HGPS cell (cell line): ENCODE data around the gene CDT1.

- RRBS: 41% methylated on average over 3 of the region's 39 CpGs
These were observed 15.3 kb downstream of the PIEZO1 start for GRCh38 chr16:88769380-88770391.

DNA sequence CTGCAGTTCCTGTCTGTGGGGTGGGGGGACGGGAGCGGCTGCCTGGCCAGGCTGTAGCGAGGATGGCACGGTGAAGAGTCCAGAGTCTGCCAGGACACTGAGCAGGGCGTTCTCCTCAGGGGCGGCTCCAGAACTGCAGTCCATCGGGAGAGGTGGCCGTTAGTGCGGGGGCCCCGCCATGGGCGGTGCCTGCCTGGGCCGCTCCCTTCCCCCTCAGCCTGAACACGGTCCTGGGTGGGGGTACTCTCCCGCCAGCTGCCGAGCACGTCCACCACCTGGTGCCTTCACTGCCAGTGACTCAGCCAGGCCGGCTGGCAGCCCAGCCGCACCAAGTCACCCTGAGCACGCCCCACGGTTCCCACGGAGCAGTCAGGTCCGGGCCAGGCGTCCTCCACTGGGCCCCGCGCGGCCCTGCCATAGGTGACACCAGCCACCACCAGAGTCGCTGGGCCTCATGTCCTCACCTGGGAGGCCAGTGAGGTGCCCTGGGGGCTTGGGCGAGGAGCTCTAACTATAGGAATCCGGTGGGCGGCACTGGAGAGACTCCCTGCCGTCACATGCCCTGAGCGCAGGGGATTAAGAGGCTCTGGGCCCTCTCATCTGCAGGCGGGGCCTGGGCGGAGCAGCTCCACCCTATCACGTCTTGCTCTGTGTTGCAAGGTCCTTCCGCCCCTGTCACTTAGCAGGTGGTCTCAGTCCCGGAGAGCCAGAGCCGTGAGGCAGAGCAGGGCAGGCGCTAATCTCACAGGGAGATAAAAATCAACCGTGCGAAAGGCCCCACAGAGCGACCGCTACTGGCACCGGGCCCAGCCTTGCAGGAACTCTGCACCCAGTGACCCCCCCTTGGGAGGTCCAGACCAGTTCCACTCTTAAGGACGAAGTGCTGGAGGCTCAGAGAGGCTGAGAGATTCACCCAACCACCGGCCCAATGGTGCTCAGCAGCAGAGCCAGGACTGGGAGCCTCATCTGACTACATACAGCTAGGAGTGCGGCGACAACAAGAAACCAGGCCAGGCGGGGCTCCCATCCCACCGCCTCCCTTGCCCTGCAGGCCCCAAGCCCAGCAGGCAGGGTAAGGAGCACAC, 14.3 kb downstream of the PIEZO1 start:
- RRBS: 44% methylated on average over 12 of the region's 50 CpGs

- RRBS: no CpG with 5 or more reads among the region's 10 CpGs
These were observed 4.7 kb upstream of the PIEZO1 start for GRCh38 chr16:88789630-88790142.

DNA sequence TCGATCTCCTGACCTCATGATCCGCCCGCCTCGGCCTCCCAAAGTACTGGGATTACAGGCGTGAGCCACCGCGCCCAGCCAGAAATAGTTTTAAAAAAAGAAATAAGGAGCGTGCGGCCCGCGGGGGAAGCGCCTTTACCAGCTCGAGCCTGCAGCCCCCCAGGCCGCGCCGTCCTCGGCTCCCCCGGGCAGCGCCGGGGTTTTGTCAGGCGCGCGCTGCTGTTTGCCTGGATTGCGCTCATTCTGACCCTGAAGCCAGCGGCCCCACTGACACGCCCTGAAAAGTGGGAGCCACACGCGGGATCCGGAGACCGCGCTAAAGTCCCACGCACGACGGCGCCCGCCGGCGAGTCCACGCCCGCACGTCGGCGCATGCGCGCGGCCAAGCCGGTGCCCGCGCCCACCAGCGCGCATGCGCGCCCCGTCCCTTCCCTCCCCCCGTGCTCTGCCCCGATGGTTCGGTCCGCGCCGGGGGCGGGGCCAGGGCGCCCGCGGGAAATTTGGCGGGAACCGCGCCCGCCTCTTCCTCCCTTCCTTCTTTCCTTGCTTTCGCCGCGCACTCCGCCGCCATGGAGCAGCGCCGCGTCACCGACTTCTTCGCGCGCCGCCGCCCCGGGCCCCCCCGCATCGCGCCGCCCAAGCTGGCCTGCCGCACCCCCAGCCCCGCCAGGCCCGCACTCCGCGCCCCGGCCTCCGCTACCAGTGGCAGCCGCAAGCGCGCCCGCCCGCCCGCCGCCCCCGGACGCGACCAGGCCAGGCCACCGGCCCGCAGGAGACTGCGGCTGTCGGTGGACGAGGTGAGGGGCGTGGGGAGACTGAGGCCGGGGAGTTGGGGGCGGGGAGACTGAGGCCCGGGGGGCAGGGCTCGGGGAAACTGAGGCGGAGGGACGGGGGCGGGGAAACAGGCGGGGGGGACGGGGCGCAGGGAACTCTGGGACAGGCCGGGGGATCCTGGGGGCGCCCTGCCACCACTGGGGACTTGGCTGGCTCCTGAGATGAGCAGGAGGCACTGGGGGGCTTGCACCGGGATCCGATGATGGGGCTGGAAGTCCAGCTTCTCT, at the start of gene CDT1:
Gene CDT1 (plus strand): TSS at position 527 of the 1,061 bp plus-strand sequence.
- RRBS: 2% methylated on average over 74 of the region's 124 CpGs

DNA sequence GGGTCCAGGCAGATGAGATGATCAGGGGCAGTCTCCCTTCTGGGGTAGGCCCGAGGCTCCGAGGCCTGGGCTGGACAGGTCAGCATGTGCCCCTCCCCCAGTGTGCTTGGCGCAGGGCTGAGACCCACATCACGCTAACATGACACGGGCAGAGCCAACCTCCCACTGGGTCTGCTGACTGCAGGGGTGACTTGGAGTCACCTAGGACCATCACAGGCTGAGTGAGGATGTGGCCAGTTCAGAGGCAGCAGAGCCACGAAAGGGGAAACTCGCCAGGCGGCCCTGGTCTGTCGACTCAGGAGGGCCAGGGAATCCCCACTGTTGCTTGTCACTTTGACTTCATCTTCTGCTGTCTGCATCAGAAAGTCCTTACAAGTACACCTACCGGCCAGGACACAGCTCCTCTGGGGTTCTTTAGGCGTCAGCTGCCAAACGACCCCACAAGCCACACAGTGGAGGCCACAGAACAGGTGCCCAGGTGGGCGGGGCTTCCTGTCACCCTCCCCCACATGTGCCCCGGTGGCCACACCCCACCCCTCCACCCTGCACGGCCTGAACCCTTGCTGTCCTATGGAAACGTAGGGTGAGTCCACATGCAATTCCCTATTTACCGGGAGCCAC, 2.2 kb downstream of the GALNS start:
- RRBS: 64% methylated on average over 4 of the region's 17 CpGs

DNA sequence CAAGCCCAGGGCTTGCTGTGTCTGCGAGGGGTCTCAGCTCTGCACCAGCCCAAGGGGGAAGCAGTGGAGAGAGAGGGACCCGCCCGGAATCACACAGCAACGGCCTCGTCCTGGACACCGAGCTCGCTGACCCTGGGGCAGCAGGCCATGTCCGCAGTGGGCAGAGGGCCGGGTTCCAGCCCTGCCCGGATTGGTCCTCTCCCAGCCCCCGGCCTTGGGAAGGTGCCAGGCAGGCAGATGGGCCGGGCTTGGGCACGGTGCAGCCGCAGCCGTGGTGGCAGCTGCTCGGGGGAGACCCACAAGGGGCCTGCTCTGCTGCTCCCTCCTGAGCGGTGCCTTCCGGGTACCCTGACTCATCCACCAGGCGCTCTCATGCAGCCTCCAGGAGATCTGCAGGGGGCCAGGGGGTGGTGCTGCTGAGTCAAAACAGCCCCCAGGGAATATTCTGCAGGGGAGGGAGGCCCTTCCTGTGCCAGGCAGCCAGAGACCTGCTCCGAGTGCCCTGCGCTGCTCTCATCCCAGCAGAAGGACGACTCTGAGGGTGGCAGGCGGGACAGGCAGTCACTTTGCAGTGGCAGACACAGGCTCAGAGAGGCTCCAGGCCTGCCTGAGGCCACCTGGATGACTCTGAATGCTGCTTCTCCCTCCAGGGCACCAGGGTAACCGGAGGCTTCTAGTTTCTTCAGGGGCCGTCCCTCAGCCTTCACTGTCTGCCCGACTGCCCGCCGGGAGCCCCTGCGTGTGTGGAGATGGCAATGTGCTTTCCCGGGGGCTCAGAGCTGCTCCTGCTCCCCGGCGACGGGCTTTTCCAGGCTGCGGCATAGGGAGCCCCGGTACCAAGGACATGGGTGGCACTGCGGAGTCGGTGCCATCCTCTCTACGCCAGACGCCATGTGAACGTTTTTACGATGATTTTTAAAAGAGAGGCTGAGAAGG, 51.7 kb downstream of the CBFA2T3 start:
- RRBS: 36% methylated on average over 24 of the region's 41 CpGs

DNA sequence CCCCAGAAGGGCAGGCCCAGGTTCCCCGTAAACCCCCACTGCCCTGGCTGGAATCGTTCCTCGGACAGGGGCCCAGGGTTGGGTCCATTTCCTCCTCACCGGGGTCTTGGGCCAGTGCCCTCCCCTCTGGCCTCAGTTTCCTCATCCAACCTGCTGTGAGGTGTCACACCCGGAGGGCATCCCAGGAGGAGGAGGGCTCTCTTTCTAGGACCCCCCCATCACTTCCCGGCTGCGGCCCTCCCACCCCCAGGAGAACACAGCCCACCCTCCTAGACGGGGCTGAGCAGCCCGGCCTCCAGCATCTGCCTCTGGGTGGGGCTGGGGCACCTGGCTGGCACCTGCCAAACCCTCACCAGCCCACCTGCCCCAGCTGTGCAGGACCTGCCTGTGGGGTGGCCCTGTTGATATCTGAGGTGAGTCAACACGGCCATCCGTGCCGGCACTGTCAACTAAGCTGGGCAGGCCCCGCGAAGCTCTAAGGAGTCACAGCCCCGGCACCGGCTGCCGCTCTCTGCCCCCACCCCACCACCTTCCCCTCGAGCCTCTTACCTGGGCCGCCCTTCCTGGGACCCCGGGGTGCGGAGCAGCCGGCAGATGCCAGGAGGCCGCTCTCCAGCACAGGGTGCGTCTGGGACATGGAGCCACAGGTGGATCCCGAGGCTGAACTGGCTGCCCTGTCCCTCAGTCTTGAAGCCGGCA, 750 bp downstream of the CBFA2T3 start:
- RRBS: 73% methylated on average over 16 of the region's 26 CpGs

- RRBS: no CpG with 5 or more reads among the region's 25 CpGs
These were observed 1.8 kb downstream of the ACSF3 start for GRCh38 chr16:89095248-89096030.

DNA sequence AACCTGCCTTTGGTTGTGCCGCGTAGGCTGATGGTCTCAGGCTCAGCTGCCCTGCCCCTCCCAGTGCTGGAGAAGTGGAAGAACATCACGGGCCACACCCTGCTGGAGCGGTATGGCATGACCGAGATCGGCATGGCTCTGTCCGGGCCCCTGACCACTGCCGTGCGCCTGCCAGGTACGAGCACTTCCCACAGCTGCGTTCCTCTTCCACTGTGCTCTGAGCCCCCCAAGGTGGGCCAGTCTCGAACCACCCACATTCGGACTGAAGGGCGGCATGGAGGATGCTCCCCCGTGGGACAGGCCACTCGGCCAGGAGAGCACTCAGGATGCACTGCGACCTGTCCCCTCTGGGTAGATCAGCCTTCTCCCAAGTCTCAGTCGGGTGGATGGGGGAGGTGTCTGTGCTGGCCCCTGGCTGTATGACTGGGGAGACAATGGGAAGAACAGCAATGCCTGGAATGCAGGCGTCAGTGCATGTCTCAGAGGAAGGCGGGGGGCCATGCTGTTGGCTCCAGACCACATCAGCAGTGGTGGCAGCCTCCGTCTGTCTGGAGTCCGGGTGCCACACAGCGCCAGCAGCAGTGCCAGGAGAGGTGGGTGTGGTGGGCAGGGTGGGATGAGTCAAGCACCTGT, 20.8 kb downstream of the ACSF3 start:
- RRBS: 83% methylated on average over 2 of the region's 23 CpGs

DNA sequence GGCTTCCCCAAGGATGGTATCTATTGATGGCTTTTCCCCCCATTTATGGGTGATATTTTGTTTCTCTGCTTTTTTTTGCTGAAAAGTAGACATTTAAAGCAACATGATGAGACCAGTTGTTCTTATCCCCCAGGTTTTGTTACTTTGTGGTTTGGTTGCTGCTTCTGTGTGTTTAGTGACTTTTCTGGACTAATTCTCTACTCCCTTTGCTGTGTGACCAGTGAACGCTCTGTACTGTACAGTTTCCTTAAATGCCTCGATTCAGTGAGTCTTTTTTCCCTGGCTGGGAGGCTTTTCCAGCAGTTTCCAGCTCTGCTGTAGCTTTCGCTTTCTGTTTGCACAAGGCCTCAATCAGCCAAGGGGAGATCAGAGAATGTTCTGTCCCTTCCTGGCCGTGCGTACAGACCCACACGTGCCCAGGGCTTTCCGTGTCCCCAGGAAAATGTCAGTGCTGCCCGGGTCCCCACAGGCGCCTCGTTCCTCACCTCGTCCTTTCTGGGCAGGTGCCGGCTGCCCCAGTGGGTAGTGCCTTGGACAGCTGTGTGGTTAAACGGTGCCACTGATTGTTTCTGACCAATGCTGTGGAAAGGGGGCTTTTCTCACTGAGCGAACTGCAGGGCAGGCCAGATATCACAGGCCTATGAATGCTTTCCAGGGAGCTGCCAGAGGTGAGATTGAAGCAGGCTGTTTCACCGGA, 44.1 kb downstream of the ZNF778 start:
- RRBS: 87% methylated on average over 6 of the region's 15 CpGs

GRCh38 chr16:89292197-89293075, 74.9 kb downstream of the ZNF778 start:
- RRBS: no CpG with 5 or more reads among the region's 29 CpGs

- RRBS: no CpG with 5 or more reads among the region's 17 CpGs
These were observed 99.4 kb downstream of the ZNF778 start for GRCh38 chr16:89316792-89317447.

DNA sequence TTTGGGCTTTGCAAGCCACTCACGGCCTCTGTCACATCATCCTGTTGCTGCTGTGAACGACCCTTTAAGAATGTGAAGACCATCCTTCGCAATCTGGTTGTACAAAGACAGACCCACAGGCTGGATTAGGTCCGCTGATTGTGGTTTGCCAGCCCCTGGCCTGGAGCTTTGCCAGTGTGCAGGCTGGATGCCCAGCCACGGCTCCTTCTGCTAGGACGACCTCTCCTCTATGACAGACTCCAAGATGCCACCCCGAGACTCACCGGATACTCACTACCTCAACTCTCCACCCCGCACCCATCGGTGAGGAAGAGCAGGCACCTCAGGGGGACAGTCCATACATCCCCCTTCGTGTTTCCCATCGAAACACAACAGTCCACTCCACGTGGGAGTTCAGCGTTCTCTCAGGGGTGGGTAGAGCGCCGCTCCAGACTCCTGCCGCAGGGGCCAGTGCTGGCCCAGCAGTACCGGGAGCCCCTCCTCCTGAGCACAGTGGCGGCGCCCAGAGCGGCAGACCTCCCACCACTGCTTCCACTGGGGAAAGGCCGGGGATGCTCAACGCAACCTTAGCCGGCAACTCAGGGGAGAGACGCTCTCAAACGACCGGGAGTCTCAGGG, 123.4 kb downstream of the ANKRD11 start:
- RRBS: 83% methylated on average over 3 of the region's 27 CpGs

- RRBS: no CpG with 5 or more reads among the region's 14 CpGs
These were observed 117.6 kb downstream of the ANKRD11 start for GRCh38 chr16:89372717-89373198.

- RRBS: no CpG with 5 or more reads among the region's 24 CpGs
These were observed 111.6 kb downstream of the ANKRD11 start for GRCh38 chr16:89378592-89379397.

DNA sequence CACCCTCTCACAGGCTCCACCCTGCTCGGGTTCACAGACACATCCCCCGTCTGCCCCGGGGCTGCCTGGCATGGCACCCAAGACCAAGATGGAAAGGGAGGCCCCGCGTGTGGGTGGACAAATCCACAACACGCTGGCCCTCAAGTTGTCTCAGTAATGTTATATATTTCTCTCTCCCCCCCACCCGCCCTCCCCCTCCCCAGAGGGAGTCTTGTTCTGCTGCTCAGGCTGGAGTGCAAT, 89.5 kb downstream of the ANKRD11 start:
- RRBS: no CpG with 5 or more reads among the region's 7 CpGs

DNA sequence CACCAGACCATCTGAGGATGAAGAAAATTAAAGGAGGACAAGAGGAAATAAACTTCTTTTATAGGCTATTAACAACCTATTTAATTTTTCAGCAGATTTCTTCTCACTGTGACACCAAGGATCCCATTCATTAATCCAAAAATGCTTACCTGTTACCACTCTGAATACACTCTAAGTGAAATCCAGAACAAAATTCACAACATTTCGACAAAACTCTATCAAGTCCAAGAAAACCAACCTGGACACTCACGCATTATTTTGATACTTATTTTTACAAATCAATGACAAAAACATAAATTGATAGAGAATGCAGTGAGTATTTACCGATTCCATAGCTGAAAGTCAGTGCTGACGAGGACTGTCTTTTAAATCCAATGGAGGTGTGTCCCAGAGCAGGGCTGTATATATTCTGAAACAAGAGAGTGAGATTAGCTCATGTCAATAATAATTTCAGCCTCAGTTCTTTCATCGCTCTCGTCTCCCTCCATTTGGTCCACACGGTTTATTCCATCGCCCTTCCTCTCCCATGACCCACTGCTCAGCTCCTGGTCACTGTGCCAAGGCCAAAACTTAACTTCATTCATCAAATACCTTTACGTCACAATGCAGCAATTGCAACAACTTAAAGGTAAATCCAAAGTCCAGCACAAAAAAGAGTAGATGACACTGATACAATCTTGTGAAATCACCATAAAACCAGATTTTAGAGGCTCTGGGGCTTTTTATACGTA, 72.2 kb downstream of the ANKRD11 start:
- RRBS: no CpG with 5 or more reads among the region's 10 CpGs

- RRBS: no CpG with 5 or more reads among the region's 33 CpGs
These were observed 59.4 kb downstream of the ANKRD11 start for GRCh38 chr16:89430463-89431858.

DNA sequence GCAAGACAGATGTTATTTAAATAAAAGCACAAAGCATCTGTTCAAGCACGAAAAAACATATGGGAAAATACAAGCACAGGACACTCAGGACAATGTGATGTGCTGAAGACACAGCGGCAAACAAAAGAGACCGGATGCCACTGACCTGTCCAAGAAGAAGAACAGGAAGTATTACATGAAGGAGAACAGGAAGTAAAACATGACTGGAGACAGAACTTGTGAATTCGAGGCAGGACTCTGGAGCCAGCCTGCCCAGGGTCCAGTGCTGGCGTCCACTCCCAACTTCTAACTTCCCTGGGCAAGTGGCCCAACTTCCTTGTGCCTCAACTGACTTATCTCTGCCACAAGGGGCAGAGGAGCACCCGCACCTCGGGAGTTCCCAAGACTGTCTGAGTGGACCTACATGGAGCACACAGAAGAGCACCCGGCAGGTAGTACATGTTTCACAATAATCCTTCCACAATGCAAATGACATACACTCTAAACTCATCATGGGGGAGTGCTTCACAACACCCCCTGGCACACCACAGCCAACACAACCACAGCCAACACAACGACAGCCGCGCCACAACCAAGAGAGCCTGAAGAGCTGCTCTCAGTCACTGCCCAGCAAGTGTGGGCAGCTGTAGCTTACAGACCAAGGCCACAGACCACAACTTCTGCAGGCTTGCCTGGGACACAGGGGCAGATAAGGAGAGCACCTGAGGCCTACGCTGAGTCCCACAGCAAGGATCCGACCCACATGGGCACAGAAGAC, 36.6 kb downstream of the ANKRD11 start:
- RRBS: no CpG with 5 or more reads among the region's 13 CpGs

DNA sequence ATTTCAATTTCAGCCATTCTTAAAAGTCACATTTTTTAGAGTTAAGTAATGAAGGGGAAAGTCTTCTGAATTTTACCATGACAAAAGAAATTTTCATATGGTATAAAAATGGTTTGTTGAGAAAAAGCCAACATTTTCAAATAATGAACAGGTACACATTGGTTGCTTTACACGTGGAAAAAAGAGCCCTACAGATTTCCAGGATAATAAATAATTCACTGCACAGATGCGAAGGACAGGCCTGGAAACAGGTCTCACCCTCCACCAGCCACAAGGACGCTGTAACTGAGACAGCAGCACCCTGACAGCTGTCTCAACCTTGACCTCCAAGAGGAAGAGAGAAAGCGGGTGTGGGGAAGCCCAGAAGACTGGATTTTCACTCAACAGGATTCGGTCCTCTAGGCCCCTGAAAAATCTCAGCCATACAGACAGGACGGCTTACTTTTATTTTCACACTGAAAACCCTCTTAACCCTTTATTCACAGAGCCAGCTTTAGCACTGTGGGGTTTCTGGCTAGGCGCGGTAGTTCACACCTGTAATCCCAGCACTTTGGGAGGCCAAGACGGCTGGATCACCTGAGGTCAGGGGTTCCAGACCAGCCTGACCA, 5.6 kb downstream of the ANKRD11 start:
- RRBS: no CpG with 5 or more reads among the region's 9 CpGs